Foreskin keratinocyte (primary cell): Measurements from ENCODE around the gene GALR1.

DNA sequence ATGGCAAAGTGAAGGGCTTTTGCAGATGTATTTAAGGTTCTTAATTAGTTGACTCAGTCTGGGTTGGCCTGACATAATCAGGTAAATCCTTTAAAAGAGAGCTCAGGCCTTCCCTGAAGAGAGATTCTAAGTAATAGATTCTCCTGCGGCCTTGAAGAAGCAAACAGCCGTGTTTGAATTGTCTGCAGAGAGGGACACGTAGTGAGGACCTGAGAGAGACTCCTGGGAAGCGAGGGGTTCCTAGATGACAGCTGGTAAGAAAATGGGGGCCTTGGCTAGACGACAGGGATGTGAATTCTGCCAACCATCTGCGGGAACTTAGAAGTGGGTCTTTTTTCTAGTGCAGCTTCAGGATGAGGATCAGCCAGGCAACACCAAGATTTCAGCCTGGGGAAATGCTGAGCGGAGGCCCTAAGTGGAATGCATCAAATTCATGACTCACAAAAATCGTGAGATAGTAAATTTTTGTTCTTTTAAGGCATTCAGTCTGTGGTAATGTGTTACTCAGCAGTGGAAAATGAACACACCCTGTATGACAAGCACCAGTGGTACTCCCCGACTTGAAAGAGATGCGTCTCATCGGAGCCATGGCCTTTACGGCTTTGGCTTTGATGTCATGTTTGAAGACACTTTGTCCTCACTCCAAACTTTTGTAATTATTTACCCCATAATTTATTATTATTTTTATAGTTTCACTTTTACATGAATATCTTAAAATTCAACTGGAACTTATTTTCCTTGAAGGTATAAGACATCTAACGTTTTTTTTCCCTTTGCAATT, 62.2 kb upstream of the SMIM21 start:
- RAMPAGE, total RNA = no peak

- RAMPAGE, total RNA = no peak
These were observed 488.7 kb upstream of the SMIM21 start for GRCh38 chr18:75916012-75916731.

DNA sequence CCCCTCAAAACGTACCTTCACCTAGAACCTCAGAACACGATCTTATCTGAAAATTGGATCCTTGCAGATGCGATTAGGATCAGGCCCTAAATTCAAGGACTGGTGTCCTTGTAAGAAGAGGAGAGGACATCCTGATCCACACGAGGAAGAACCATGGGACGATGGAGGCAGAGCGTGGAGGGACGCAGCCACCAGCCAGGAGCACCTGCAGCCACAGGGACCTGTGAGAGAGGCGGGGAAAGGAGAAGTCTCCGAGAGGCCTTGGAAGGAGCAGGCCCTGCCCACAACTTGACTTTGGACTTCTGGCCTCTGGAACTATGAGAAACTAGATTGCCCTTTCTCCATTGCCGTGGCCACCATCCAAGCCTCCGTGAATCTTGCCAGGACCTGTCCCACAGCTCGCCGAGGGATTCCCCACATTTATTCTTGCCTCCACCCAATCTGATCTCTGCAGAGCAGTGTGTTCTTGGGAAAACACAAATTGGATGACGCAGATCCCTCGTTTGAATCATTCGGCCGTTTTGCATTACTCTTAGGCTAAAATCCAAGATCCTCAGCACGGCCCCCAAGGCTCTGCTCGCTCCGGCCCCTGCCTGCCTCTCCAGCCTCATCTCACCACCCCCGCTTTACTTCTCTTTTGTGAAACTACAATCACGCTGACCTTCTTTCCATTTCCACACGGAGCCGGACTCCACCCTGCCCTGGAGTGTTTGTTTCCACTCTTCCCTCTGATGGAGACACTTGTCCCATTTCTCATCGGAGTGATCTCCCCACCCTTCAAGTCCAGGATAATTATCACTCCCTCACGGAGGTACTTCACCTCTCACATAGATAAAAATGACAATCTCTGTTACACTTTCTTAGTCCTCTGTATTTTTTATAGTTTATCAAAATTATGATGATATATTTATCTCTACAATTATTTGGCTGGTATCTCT, 364.2 kb downstream of the ZNF516 start:
- RAMPAGE, total RNA = no peak

- RAMPAGE, total RNA = no peak
These were observed 41.9 kb downstream of the ZNF516 start for GRCh38 chr18:76453232-76453541.

- RAMPAGE, total RNA = no peak
These were observed 15.7 kb downstream of the ZNF516 start for GRCh38 chr18:76478978-76480112.

GRCh38 chr18:76483096-76484135, 11.6 kb downstream of the ZNF516 start:
- RAMPAGE, total RNA = no peak

DNA sequence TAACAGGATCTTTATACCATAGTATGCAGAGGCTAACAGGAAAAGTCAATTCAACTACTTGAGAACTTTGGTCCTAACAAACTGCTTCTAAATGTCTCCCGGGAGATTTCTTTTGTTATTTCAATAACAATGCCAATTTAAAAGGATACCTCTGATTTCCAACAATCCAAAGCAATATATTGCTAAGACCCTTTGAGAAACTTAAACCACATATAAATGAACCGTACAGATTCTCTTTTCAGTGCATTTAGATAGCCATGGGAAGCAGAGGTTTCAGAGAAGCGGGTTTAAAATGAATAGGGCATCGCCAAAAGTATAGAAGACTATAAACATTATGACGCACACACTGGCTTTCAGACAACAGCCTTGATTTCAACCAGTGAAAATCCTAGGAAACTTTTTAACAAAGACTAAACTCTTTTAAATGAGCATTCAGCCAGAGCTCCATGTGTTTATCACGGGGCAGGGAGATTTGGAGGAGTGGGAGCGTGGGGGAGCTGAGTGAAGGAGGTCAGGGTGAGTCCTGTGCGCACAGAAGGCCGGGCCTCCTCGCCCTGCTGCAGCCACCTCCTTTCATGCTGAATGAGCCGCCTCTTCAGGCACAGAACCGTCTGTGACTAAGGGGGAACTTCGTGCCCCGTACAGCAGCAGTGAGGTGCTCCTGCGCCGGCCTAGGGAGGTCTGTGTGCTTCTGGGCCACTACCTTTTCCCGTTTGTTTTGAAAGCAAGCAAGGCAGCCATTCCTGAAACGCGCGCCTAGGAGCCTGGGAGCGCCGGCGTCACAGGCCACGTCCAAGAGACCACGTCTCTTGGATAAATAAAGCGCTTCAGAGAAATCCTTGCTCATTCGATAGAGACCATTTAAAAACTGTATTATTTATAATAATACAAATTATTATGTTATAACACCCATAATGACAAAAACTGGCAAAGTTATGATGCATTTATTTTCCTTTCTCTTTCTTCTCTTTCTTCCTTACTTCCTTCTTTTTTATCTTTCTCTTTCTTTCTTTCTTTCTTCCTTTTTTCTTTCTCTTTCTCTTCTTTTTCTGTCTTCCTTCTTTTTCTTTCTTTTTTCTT, 27.0 kb upstream of the ZNF516 start:
- RAMPAGE, total RNA = no peak

GRCh38 chr18:76678363-76678644, 144.1 kb upstream of the ZNF236 start:
- RAMPAGE, total RNA = no peak

DNA sequence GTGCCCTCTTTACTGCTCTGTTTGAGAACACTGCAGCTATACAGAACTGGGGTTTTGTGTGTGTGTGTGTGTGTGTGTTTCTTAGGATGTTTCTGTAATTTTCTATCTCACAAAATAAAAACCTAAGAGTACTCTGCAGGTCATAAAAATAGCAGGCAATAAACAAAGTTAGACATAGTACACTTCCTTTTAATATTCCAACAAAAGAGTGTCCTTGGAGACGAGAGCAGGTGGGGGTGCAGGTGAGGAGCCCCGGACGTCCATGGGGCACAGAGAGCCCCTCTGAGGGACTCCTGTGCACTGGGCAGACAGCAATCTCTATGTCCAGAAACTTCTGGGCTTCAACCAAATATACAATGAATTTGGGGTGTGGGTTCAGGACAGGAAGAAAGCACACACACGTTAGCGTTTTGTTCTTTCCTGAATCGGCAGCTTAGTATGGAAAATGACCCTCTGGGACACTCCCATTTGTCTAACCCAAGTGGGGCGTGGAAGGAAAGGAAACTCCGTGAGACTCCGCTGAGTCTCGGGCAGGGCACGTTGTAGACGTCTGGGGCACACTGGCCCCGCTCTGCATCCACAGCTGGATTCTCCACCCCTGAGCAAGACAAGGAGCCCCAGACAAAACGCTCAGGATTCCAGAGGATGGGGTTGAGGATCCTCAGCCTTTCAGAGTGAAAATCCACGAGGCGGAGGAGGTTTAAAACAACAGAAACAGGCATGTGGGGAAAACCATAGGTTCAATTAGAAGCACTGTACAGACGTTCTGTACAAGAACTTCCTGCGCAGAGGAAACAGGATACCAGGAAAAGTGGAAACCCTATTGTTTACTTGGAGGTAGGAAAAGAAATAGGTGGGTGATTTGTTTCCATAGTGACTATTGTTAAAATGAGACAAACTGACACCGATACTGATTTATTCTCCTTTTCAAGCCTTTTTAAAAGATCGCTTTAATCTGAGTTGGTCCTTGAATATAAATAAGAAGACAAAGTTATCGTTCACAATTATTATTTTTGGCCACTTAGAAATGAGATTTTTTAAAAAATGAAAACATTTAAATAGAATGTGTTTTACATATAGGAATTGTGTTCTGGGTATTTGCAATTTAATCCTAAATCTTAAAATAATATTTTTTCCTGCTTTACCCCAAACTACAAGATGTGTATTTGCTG, 125.0 kb upstream of the ZNF236 start:
- RAMPAGE, total RNA = no peak

- RAMPAGE, total RNA = no peak
These were observed 50.8 kb upstream of the ZNF236 start for GRCh38 chr18:76771414-76772047.

GRCh38 chr18:76787212-76787781, 35.1 kb upstream of the ZNF236 start:
- RAMPAGE, total RNA = no peak

DNA sequence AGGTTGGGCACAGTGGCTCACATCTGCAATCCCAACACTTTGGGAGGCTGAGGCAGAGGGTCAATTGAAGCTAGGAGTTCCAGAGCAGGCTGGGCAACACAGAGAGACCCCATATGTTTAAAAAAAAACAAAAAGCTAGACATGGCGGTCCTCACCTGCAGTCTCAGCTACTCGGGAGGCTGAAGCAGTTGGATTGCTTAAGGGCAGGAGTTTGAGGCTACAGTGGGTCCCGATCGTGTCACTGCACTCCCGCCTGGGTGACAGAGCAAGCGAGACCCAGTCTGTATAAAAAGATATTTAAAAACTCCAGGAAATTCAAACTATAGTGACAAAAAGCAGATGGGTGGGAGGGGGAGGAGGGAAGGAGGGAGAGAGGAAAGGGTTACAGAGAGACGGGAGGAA, 1.0 kb upstream of the ZNF236 start:
- RAMPAGE, total RNA = no peak

- RAMPAGE, total RNA = no peak
These were observed 40.2 kb downstream of the ZNF236 start for GRCh38 chr18:76862451-76863120.

DNA sequence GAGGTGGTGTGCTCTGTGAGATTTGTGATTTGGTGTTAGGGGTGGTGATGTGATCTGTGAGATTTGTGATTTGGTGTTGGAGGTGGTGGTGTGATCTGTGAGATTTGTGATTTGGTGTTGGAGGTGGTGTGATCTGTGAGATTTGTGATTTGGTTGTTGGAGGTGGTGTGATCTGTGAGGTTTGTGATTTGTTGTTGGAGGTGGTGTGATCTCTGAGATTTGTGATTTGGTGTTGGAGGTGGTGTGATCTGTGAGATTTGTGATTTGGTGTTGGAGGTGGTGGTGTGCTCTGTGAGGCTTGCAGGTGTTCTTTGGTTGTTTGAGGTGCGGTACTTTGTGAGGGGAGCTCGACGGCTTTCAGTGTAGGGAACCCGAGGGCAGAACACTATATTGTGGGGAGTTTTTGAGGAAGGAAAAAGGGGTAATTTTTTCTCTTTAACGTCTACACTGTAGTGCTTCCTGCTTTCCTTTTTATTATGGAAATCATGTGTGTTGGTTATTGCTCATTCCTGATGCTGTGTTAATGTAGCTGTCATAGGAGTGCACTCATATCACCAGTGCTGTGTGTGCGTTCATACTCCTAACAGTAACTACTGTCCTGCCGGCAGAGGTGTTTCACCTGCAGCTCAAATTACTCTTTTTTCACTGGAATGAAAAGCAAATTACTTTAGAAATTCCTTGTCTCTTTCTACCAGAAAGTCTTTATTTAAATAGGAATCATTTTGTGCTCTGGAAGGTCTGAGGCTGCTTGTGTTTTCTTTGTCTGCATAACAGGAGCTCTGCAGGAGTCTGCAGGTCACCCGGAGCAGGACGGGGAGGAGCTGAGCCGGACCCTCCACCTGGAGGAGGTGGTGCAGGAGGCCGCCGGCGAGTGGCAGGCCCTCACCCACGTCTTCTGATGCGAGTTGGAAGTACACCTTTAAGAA, 145.3 kb downstream of the ZNF236 start:
- RAMPAGE, total RNA = no peak

DNA sequence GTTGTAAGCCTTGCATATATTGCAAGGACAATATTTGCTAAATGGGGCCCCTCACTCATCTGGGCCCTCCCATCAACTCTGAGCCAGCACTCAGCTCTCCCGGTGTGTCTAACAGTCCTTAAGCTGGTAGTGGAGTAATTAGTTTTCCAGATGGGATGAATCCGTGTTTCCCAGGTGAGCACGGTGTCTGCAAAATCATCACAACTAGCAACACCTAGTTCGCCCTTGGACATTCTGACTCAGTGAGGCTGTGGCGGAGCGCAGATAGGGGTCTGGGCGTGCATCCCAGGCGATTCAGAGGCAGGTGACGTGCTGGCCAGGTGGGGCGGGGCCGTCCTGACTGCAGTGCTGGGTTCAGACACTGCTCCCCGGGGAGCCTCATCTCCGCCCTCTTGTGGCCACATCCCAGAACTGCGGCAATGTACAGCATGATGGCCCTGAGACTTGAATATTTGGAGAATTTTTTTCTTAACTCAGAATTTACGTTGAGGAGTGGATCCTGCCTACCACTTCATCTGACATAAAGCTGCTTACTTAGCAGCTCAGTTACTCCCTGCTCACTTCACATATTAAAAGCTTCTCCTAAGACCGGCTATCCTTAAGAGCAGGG, 149.4 kb downstream of the MBP start:
- RAMPAGE, total RNA = no peak

DNA sequence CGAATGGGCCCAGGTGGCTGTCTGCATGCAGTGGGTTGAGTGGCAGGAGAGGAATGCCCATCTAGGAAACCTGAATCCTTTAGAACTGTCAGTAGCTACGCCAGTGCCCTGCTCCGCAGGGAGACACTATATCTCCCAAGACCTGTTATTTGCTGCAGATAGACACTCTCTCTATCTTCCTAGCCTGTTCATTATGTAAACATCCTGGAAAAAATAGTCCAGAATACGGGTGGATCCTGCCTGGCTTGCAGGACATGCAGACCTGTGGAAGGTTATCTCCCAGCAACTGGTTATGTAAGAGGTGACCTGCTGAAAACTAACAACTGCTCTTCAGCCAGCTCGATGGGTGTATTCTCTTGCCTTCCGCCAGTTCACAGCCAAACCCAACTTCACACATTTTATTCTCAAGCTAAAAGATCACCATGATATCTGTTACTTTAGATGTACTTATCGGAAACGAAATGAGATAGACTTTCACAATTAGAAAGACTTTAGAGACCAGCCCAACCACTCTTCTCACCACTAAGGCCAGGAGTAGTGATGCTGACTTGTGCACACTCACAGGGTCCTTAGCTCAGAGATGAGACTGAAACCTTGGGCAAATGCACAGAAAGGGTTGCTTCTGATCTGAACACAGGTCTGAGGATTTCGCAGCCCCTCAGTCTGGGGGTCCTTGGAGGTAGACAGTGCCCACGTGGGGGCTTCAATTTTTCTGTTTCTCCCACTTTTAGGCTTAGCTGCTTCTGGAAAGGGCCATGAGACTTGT, 58.9 kb downstream of the MBP start:
- RAMPAGE, total RNA = no peak

- RAMPAGE, total RNA = no peak
These were observed 45.3 kb downstream of the MBP start for GRCh38 chr18:77086966-77088028.

GRCh38 chr18:77103978-77104632, 28.5 kb downstream of the MBP start:
- RAMPAGE, total RNA = no peak

GRCh38 chr18:77127806-77128805, 4.5 kb downstream of the MBP start:
- RAMPAGE, total RNA = no peak

- RAMPAGE, total RNA = no peak
These were observed at the start of gene GALR1 for GRCh38 chr18:77249313-77250062. Gene GALR1, plus strand, starts transcription at chr18:77249848.